Cardiac atrium fibroblast (primary cell): ENCODE measurements around the genes RECQL and LDHB.

GRCh38 chr12:15992106-15992734 is 81.1 kb downstream of the DERA start:
- RAMPAGE, long total RNA: no peak

DNA sequence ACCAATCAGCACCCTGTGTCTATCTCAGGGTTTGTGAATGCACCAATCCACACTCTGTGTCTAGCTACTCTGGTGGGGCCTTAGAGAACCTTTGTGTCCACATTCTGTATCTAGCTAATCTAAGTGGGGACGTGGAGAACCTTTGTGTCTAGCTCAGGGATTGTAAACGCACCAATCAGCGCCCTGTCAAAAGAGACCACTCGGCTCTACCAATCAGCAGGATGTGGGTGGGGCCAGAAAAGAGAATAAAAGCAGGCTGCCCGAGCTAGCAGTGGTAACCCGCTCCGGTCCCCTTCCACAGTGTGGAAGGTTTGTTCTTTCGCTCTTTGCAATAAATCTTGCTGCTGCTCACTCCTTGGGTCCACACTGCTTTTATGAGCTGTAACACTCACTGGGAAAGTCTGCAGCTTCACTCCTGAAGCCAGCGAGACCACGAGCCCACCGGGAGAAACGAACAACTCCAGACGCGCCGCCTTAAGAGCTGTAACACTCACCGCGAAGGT is 146.9 kb downstream of the DERA start:
- RAMPAGE, long total RNA: no peak

DNA sequence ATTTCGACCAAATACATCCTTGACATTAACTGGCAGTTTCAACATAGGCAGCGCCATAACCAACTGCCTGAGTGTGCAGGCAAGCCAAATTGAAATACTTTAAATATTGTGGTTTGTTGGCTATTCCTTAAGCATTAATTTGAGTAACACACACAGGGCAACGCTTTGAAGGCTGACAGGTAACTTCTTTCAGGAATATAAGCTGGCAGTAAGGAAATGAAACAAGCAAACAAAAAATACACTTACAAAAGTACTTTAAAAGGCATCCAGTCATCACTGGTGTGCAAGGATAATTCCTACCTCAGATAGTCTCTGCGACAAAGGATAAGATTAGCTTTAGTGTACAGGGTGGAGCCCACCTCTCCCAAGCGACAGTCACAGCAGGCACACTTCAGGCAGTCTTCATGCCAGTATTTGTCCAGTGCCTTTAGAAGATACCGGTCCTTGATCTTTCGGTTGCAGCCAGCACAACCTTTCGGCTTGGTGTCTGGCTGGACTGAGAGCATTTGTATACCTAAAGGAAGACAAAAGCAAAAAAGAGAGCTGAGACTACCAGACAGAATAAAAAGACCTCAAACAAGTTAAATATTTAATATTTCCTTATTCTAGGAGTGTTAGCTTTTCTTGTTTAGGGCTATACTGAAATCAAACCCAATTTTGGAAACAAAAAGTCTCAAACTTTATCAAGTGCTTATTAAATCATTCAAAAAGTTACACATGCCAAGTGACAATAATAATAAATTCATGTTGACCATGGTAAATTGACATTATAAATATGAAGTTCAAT is 5.4 kb downstream of the LMO3 start:
- RAMPAGE, long total RNA: no peak

DNA sequence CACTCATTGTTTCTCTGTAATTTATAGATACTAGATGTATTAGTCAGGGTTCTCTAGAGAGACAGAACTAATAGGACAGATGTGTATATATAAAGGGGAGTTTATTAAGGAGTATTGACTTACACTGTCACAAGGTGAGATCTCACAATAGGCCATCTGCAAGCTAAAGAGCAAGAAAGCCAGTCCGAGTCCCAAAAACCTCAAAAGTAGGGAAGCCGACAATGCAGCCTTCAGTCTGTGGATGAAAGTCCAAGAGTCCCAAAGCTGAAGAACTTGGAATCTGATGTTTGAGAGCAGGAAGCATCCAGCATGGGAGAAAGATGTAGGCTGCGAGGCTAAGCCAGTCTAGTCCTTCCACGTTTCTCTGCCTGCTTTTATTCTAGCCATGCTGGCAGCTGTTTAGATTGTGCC is 50.4 kb downstream of the PIK3C2G start:
- RAMPAGE, long total RNA: no peak

DNA sequence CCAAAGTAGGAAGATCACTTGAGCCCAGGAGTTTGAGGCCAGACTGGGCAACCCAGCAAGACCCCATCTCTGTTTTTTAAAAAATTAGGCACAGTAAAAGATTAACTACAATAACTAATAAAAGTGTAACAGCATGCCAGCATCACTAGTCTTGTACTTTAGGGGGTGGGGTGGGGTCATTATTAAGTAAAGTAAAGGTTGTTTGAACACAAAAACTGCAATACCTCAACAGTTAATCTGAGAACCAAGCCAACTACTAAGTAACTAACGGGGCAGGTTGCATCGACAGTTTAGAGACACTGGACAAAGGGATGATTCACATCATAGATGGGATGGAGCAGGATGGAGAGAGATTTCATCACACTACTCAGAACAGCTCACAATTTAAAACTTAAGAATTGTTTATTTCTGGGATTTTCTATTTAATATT is 119.6 kb downstream of the PLEKHA5 start:
- RAMPAGE, long total RNA: no peak

DNA sequence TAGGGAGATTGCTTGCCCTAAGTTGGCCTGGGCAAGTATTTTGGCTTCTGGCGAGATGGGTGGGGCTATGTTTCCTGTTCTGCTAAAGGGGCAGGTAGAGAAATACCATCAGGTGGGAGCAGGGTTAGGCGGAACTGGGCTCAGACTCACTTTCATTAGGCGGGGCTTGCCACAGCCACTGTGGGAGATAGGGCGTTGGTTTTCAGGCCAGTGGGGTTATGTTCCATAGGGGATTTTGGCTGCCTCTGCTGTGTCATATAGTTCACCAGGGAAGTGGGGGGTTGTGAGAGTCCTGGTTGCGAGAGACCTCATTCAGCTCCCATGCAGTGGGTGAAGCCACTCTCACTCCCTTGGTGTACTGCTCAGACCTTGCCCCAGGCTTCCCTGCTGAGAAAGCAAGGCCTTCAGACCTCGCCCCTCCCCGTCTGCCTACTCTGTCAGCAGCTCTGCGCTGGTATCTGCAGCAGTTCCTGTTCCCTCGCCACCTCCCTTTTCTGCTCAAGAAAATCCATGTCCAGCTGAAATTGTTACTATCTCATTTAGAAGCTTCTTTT is 43.4 kb downstream of the AEBP2 start:
- RAMPAGE, long total RNA: no peak

- RAMPAGE, long total RNA: no peak
Measured at GRCh38 chr12:19591366-19592190, 152.3 kb downstream of the AEBP2 start.

DNA sequence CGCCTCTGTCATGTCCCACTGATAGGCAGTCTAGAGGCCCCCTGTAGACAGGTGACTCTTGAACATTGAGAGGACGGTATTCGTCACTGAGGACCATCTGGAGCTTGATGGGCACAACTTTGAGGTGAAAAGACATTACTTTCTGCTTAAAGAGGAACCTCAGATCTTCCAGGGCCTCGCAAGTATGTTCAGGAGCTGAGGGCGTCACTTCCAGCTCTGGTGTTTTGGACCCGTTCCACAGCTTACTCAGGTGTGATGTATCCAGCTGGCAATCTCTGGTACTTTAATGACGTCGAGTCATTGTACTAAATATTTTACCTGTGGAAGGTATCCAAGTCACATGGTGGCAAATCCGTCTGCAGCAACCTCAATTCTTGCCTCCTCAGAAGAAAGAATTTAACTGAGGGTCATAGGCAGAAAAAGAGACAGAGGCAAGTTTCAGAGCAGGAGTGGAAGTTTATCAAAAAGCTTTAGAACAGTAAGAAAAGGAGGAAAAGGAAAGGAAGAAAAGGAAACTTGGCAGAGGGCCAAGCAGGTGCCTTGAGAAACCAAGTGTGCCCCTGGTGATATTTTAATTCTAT is 250.5 kb downstream of the AEBP2 start:
- RAMPAGE, long total RNA: no peak

DNA sequence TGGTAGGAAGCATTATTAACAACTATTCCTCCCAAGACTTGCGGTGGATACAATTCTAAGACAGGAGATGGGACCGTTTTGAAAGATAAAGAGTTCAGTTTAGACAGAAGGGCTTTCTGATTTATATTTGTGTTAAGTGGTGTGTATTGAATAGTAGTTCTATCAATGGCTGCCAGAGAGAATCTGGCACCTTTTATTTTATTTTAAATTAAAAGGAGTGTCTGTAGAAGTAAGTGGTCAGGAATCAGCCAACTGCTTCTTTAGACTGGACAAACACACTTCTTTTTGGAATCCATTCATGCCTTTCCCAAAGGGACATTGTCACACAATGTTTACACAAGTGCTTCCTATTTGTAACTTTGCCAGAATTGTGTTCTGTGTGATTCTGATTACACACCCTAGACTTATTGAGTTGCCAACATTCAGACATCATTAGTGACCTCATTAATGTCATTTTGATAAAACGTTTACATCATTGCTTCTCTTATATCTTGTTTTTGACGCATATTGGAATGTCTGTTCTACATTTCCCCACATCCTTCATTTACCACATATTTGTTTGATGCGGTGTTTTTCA is 305.3 kb downstream of the AEBP2 start:
- RAMPAGE, long total RNA: no peak

DNA sequence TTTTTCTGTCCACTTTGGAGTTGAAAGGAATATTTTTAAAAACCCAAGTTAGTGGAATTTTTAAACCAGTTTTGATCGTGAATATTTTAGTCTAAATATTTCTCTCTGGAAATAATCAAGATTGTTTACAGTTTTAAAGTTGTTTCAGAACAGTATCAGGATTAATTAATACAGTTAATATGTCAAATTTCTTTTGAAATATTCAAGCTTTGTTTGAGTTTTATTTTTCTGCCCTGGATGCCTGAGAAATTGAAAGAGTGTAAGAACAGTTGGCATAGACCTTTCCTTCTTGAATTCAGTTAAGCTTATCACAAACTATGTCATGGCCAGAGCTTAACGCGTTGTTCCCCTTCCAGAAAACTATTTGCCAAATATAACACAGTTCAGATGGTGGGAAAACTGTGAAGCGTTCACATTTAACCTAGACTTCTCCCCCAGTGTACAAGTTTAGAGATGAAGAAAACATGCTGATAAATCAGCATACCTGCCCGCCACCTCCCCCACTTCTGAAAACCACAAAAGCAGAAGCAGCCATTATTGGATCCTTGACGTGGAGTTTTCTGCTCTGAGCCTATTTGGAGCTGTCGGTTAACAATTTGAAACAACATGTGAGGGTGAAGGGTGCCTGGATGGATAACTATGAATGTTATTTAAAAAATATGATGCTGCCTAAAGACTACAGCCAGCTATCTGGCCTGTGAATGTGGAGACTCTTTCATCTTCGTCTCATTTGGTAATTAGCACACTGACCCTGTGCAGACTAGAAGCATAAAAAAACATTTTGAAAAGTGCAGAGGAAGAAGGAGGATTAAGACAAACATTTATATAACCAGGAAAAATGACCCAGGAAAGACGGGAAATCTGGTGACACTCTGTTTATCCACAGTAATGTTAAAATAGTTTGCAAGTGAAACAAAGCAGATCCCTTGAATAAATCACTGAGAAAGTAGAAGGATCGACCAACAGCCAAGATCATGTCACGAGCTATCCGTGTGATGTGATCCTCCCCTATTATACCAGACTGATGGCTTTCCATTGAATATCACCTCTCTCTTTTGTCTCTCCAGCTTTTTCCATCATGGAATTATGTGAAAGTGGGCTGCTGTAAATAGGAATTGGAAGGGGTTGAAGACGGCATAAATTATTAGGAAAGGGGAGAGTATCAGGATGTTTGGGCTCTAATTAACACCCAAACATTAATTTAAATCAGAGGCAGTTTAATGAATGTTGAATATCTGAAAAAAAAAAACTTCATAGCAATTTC is 408.2 kb downstream of the AEBP2 start:
- RAMPAGE, long total RNA: no peak

DNA sequence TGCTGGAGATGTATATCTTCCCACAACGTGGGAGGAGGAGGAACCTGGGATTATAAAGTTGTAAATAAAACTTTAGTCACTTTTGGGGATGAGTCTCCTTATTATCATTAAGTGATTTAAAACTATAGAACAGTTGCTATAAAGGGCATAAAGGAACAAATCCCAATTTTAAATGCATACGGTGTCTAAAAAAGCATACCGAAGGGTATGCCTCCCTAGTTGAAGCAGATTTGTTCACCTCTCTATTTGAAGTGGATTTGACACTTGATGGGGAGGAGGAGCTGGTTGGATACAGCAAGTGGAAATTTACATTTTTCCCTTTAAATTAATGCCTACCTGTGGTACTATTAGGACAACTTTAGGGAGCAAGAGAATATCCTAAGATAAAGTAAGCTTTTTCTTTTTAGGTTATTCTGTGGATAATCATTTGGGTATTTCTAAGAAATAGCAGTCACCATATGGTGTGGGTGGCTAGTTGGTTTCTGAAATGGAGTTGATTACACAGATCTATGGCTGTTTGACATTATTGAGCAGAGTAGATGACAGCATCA is 2.8 kb downstream of the PDE3A start:
- RAMPAGE, long total RNA: no peak

DNA sequence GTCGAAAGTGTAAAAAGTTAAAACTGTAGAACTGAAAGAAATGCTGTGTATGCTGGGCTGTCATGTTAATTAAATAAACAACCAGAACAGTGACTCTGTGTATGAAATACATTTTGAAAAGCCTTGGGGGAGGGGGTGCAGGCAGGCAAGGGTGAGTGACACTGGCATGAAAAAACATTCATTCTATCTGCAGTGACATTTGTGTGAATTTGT is 5.9 kb downstream of the PDE3A start:
- RAMPAGE, long total RNA: no peak

- RAMPAGE, long total RNA: no peak
Measured at GRCh38 chr12:20415637-20416076, 47.3 kb downstream of the PDE3A start.

DNA sequence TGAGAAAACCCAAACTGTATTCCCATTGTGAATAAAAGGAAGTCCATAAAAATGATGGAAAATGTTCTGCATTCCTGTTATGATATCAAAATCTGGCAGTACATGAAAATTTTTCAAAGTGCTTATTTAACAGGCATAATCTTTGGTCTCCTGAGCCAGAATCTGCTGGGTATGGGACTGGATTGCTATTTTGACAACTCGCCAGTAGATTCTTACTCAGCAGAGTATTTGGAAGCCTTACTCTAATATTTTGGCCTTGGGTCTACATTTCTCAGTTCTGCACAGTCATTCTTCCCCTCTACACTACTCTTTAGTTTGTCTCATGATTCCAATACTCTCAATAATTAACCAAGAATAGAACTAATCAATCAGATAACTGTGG is 1.1 kb upstream of the SLCO1B1 start:
- RAMPAGE, long total RNA: no peak

GRCh38 chr12:21155594-21156174 is 24.7 kb downstream of the SLCO1B1 start:
- RAMPAGE, long total RNA: no peak

GRCh38 chr12:21500929-21501730 is at the start of gene RECQL:
Gene RECQL (minus strand): TSS chr12:21501635.
- RAMPAGE, long total RNA: start-site peak on the minus strand at chr12:21501567-21501646, 151 and 48 reads in 2 replicates

DNA sequence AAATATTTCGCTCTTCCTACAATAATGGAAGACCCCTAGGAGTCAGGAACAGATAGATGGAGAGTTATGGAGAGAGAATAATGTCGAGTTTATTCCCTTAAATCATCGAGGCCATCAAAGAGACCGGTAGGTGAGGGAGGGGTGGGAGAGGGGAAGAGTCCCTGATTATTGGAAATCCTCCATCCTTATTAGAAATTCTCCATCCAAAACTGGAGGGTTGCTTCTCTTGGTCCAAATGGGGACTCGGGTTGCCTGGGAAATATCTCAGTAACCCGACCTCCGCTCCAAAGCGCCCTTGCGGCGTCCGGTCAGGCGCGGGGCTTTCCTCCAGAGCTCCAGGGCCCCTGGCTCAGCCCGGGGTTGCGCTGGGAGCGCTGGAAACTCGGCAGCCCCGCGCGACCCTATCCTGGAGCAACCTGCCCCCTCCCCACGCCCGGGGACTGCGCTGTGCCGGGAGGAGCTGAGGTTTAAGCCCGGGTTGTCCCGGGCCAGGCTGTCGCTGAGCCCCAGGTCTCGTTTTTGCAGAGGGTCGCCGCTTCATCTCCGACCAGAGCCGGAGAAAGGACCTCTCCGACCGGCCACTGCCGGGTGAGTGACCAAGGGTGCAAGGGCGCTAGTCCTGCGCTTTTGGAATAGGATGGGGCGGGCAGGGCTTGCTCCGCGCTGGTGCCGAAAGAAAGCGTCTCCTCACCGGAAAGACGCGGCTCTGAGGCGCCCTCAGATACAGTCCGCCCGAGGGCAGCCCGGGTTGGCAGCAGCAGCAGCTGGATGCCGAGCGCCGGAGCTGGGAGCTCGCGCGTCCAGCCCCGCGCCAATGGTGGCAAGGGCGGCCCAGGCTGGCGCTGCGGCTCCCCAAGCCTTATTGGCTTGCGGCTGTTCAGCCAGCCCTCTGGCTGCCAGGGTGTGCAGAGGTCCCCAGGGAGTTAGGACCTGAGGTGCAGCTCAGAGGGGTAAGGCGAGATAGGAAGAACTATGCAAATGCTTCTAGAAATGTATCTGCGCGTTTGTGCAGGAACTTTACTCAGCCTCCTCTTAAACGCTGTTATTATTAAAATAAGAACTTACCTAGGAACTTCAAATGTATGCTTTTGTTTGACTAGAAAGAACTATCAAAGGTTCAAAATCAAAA is 1.5 kb downstream of the SPX start:
- RAMPAGE, long total RNA: no peak

- RAMPAGE, long total RNA: start-site peak on the minus strand at chr12:21657800-21657847, 3,374 and 334 reads in 2 replicates
Measured at GRCh38 chr12:21657233-21658152, at the start of gene LDHB. Gene LDHB (minus strand): TSS chr12:21657842.

GRCh38 chr12:21850197-21851077 is 75.9 kb upstream of the KCNJ8 start:
- RAMPAGE, long total RNA: no peak

GRCh38 chr12:22146623-22147173 is 100.7 kb downstream of the CMAS start:
- RAMPAGE, long total RNA: no peak